Parietal lobe (tissue), 2 donors: ENCODE measurements around a stretch of chr15.

- RAMPAGE, long total RNA: no peak
Observed at GRCh38 chr15:70075619-70076584, 21.8 kb downstream of the TLE3 start.

GRCh38 chr15:70079833-70080397, 17.8 kb downstream of the TLE3 start:
- RAMPAGE, long total RNA: no peak

GRCh38 chr15:70099691-70100023, 1.9 kb upstream of the TLE3 start:
- RAMPAGE, long total RNA: no peak

DNA sequence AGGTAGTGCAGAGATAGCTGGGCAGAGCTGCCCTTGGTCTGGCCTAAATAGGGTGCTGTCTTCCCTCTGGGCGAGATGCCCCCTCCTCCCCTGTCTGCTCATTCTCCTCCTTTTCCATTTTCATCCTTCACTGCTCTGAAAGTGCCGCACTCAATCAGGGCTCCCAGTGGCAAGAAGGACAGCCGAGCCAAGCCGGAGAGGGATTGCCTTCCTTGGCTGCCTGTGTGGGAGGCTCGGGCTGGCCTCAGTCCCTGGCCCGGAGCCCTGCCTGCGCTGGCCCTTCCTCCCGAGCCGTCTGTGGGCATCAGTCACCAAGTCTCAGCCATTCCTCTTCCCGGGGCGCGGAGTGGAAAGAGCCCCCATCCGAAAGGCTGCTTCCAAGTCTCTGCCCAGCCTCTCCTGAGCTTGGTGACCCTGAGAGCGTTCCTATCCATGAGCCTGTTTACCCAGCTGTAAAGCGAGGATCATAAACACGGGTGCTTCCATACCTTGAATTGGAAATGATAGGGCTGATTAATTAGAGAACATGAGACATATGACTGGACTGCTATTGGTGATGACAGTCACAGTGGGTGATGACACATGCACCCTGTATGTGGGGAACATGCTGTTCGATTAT, 59.0 kb upstream of the TLE3 start:
- RAMPAGE, long total RNA: no peak

DNA sequence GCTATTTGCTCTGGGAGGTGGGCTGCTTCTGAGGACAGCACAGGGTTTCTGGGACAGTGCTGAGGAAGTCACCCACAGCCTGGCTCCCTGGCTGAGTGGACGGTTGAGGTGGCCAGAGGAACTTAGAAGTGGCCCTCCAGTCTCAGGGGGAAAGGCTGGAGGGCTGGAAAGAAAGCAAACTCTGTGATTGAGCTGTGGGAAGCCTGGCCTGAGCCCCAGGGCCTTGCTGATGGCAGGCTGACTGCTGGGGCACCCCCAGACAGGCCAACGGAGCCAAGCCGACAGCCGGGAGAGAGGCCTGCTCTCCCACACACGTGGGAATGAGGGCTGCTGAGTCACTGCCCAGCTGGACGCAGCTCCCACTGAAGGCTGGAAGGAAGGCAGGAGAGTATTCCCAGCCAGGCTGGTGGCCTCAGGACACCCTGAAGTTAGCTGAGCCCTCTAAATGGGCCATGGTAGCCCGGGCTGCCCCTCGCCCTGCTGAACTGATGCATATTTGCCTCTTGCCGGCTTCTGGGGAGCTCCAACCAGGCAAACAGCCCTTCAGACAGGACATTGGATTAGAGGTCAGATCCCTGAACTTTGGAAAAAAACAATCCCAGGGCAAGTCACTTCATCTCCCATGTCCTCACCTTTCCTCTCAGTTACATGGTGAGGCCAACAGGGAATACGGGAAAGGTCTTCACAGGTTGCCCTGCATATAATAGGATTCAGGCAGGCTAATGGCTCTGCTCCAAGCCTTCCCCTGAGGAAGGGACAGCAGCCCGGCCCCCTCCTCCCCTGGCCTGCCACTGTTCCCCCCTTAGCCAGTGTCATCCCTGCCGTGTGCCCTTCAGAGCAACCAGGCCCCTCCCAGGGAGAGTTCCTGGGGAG, 98.1 kb upstream of the TLE3 start:
- RAMPAGE, long total RNA: no peak

- RAMPAGE, long total RNA: no peak
Observed at GRCh38 chr15:70267844-70268329, 170.2 kb upstream of the TLE3 start.

DNA sequence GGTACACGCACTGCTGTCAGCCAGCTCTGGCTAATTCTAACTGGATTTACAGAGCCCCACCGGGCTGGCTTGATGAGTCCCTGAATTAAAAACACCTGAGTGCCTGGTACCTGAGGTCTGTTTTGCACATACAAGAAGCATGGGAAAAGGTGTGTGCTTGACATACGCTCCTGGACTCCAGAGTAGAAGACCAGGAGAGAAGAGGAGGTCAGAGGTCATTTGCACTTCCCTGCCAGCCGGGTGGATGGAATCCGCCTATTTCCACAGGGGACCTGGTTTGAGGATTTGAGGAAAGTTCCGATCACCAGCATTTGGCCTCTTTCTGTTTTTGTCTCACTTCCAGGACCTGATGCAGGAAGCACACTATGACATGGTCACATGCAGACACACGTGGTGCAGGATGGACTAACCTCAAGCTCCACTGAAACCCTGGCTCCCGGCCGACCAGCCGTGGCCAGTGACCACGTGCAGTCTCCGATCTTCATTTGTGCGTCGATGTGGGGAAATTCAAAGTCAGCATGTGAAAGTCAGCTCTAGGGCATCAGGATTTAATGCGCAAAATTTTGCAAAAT, 303.5 kb downstream of the UACA start:
- RAMPAGE, long total RNA: no peak

DNA sequence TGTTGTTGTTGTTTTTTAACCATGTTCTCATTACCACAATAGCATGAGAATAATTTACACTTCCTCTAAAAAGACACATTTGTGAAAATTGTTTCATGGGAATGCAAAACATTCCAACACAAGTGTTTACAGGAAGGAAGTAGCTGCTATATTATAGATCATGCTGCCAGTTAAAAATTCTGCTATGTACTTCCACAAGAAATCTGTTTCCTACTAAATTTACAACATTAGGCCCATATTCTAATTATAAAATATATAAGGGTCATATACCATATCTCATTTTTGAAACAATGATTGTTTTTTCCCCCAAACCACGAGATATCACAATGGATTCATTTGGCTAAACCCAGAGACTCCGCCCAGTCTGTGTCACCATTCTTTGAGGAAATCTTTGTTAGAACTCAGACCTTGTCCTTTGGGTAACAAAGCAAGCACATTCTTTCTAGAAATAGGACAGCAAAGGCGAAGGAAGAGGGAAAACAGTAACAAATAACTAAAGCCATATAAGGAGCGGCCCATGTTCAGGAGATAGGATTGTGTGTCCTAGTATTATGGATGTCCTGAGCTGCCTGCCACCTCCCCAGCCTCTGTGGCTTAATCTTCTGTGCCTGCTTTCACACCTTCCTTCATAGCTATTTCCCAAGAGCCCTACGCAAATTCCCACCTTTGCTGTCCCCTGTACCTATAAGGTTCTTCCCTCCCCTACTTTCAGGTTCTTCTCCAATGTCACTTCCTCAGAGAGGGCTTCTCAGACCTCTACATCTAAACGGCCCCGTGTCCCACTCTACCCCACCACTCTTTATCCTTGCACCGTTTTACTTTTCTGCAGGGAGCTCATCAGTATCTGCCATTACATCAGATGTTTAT, 59.9 kb downstream of the UACA start:
- RAMPAGE, long total RNA: no peak

DNA sequence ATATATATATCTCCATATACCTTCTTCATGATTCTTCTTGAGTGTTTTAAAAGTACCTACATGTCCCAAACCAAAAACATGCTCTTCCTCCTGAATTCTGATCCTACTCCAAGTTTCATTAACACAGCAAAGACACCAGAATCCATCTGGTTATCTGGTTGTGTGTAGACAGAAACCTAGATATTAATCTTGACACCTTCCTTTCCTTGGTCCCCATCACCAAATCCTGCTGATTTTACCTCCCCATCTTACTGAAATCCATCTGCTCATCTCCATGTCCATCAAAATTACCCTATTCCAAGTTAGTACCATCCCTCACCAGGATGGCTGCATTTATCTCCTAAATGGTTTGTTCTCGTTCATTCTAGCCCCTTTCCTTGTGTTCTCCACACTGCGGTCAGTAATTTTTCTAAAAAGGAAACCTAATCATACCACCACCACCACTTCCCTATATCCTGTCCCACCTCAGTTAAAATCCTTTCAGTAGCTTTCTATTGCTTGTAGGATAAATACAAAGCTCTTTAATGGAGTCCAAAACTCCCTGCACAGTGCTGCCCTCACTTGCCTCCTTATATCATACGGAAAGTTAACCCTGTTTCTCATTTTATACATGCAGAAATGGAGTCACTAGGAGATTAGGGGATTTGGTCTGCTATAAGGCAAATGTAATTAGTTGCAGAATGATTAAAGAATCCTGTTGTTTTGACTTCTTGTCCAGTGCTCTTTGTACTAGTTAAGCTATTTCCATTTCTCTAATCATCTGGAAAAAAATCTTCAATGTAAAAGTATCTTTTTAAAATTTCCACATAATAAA, 51.1 kb downstream of the UACA start:
- RAMPAGE, long total RNA: no peak

- RAMPAGE, long total RNA: no peak
Observed at GRCh38 chr15:70761784-70762329, 1.5 kb downstream of the UACA start.

GRCh38 chr15:70775229-70775731, 11.9 kb upstream of the UACA start:
- RAMPAGE, long total RNA: no peak

DNA sequence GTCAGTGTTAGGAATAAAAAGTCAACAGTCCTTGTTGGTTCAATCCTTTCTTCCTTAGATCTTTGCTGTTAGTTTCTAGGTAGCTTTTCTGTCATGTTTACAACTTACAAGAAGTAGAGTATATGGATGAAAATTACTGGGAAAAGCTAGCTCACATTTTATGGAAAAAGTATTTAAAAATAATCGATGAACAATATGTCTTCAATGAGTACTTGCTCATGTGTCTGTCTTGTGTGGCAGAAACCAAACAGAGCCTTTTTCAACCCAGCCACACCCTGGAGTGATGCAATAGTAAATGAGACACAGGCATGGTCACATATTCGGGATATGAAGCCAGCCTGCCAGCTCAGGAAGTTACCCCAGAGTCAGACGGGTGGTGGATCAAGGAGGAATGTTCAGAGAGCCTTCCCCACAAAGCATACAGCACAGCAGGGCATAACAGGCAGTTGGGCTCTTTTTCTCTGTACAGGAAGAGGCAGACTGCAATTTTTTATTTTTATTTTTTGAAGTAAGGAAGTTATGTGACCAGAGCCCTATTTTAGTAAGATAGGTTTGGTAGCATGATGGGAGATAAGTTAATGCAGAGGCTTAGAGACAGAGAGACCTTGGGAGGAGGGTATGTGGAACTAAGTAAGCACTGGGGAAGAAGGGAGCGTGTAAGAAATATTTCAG, 27.3 kb downstream of the LARP6 start:
- RAMPAGE, long total RNA: no peak

DNA sequence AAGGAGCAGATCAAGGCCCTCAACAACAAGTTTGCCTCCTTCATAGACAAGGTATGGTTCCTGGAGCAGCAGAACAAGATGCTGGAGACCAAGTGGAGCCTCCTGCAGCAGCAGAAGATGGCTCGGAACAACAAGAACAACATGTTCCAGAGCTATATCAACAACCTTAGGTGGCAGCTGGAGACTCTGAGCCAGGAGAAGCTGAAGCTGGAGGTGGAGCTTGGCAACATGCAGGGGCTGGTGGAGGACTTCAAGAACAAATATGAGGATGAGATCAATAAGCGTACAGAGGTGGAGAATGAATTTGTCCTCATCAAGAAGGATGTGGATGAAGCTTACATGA, 5.0 kb upstream of the LARP6 start:
- RAMPAGE, long total RNA: no peak

GRCh38 chr15:70863456-70863893, 9.5 kb upstream of the LARP6 start:
- RAMPAGE, long total RNA: no peak

DNA sequence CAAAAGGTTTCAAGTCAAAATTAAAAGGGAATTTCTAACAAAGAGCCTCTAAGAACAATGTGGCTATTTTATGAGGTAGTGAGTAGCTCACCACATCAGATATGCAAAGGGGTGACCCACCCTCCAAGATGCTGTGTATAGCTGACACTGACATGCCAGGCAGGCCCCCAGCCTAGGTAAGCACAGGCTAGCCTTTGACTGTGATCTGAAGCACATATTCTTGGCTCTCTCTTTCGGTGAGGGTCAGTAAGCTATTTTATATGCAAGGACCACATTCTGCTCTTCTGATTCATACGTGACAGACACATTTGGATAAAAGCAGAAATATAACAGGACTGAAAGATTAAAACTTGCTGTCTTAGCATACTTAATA, 2.8 kb upstream of the THSD4 start:
- RAMPAGE, long total RNA: no peak

DNA sequence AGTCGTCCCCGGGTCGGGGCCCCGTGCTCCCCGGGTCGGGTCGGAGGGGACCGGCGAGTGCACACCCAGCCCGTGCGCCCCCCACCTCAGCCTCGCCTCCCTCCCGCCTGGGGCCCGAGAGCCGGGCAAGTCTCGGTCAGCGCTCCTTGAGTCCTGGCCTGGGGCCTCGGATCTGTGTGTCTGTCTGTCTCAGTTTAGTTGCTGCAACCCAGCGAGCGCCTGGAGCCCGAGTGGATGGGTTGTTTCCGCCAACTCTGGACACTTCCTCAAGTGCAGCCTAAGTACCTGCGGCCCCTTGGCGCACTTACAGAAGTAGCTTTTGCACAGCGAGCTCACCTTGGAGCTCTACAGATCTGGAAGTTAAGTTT, 731 bp downstream of the THSD4 start:
- RAMPAGE, long total RNA: no peak

DNA sequence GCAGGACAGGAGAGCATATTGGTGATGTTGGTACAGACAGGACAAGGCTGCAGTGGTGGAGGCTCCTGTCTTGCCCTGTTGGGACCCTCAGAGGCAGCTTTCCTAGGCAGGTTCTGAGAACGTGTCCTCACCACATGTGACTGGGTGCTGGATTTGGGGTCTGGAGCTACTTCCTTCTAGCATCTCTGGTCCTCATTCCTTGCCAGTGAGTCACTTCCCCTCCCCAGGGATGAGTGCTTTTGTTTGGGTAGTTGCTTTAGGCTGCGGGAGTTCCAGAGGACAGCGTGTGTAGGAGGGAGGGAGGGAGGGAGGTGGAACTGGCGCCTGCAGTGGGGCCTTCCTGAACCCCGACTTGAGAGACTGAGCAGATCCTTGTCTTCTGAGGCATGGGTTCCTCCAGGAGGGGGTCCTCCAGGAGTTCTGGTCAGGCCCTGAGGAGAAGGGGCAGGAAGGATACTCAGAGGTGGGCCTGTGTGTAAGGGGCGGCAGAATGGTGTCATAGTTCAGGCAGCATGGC, 21.2 kb downstream of the THSD4 start:
- RAMPAGE, long total RNA: no peak

GRCh38 chr15:71328865-71329420, 213.7 kb downstream of the THSD4 start:
- RAMPAGE, long total RNA: no peak

DNA sequence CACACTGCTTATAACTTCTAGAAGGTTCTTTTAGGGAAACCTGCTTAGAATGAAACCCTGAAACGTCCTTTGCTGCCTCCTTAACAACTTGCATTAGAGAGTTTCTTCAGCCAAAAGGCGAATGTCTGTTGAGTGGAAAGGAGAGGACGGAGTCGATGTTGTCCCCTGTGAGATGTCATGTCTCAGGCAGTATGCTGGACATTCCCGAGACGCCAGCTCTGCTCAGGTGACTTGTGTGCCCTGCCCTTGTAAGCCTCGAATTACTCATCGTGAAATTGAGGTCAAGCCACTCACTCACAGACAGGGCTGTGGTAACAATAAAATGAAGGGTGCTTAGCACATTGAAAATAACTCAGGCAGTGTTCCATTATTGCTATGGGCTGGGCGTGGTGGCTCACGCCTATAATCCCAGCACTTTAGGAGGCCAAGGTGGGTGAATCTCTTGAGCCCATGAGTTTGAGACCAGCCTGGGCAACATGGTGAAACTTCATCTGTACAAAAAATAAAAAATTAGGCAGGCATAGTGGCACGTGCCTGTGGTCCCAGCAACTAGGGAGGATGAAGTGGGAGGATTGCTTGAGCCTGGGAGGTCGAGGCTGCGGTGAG, 214.3 kb downstream of the THSD4 start:
- RAMPAGE, long total RNA: no peak

DNA sequence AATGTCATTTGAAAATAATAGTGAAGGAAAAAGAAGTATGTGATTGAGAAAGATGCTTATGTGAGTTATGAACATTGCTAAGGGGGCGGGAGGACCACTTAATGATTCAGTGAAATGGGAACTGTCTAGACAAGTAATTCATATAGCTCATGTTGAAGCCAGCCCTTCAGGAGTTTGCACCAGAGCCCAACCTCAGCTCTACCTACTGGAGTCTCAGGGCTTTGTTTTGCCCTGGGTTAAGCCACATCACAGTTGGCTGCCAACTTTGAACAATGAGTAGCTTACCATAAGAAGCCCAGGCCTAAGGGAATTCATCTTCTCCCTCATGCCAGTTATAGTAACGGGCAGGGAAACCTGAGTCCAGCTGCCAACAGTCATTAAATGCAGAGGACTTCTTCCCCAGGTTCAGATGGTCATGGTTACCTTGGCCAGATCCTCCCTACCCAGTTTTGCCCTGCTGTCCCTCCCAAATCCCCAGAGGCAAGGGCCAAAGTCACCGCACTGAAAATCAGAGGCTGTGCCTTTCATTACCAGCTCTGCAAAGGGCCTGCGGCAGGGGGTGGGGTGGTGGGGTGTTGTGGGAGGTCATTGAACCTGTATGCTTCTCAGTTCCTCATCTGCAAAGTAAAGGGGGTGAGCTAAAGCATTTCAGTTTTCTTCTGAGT, 302.2 kb upstream of the NR2E3 start:
- RAMPAGE, long total RNA: no peak